Tibial nerve (tissue), 3 donors: ENCODE results near the genes NMUR2 and GEMIN5.

DNA sequence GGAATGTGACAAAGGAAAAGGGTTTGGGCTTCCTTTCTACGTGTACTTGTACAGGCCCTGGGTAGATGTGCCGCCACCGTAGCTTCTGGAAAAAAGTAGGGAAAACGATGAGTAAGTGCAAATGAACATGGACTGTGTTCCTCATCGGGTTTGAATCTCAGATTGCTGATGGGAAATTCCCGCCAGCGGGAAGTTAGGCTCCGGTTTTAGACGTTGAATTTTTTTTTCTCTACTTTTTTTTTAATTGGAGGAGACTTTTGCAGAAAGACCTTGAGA lies 1.1 kb downstream of the G3BP1 start:
- PRO-cap: no peak
- RAMPAGE, long total RNA, 3 experiments: no peak in any of the 3 experiments

DNA sequence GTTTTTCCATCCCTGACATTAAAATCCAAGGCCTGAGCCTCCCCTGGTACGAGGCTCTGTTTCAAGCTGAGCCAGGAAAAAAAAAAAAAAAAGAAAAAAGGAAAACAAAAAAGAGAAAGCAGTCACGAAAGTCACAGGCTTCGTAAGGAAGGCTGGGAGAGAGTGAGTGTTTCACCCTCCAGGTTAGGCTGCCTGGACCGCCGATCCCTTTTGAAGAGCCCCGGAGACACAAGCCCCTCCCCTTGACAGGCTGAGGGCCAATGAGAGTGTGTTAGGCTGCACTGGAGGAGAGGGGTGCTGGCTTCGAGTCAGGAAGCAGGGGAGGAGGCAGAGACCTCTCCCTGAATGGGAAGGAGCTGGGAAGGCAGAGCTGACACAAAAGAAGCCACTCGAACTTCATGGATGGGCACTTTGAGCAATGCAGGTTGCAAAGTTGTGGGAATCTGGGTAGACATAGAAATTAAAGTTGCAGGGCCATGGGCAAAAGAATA lies at the start of gene NMUR2:
TSS of gene NMUR2 (minus strand) at position 185 of the 491 bp plus-strand sequence.
- PRO-cap: no peak
- RAMPAGE, long total RNA, 3 experiments: no peak in any of the 3 experiments

GRCh38 chr5:153325074-153325526 lies 165.4 kb upstream of the GRIA1 start:
- PRO-cap: no peak
- RAMPAGE, long total RNA, 3 experiments: no peak in any of the 3 experiments

GRCh38 chr5:153969894-153970250 lies 68.8 kb downstream of the FAM114A2 start:
- PRO-cap: no peak
- RAMPAGE, long total RNA, 3 experiments: no peak in any of the 3 experiments

GRCh38 chr5:154178609-154179071 lies 11.9 kb upstream of the GALNT10 start:
- PRO-cap: no peak
- RAMPAGE, long total RNA, 3 experiments: no peak in any of the 3 experiments

DNA sequence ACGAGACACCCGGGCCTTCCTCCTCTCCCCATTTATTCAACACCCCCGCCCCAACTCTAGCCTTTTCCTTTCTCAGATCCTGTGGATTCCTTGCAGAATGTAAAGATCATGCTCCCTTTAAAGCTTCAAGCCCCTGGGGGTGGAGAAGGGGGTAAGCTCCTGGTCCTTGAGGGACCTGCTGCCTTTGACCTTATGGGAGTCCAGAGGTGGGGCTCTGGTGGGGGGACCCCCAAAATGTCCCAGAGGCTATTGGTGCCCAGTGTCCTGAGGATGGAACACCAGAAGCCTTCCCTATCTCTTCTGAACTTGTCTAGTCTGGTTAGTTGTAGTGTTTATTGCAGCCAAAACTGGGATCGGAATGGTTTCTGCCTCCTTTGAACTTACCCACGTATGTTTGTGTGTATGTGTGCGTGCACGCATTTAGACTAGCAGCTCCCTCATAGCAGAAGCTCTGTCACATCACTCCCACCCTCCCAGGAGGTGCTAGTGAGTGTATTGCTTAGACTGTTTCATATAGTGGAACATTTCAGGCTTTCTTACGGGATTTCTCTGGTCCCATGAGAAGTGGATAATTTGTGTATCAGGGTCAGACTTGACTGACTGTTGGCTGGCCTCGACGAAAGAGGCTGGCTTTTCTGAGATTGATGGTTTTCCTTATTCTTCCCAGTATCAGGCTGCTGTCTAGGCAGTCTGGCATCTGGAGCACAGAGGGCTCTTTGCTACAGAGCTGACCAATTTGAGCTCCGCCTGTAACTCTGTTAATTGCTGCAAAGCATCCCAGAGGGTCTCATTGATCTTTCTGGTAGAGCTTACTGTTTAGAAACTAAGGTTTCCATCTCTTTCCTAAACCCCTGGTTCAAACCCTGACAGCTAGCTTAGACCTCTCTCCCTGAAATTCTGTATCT lies 1.2 kb downstream of the GALNT10 start:
- PRO-cap: no peak
- RAMPAGE, long total RNA, 3 experiments: no peak in any of the 3 experiments

- PRO-cap: no peak
- RAMPAGE, long total RNA, 3 experiments: no peak in any of the 3 experiments
Measured at GRCh38 chr5:154196801-154197972, 6.7 kb downstream of the GALNT10 start.

DNA sequence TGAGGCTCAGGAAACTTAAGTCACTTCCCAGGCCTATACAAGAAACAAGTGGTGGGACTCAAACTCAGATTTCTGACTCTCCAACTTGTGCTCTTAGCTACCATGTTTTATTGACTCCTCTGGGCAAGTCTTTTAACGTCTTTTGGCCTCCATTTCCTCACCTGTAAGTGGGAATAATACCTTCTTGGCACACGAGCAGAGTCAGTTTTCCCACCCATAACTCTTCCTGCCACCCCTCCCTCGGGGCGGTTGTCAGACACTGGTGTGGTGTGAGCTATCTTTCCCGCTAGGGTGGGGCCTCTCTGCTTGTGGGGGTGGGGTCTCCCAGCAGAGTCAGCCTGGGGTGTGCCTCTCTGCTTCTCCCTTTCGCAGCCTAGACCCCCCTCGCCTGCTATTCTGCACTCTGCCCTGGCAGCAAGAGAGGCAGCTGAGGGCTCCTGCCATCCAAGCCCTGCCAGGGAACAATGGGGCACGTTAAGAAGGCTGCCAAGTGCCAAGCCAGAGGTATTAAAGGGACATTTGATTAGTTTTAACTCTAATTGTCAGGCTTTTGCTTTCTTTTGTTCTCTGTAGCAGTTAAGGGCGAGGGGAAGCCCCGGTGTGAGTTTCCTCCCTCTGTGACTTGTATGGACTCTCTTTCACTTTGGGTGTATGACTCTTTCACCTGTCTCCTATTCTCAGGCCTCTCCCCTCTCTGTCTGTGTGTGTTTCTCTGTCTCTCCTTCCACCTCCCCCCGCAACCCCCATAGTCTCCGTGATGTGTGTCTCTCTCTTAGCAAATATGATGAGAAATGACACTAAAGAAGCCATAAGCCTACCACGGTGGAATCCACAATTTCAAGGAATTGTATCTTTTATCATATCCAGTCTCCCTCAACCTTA lies 12.2 kb downstream of the GALNT10 start:
- PRO-cap: no peak
- RAMPAGE, long total RNA, 3 experiments: no peak in any of the 3 experiments

DNA sequence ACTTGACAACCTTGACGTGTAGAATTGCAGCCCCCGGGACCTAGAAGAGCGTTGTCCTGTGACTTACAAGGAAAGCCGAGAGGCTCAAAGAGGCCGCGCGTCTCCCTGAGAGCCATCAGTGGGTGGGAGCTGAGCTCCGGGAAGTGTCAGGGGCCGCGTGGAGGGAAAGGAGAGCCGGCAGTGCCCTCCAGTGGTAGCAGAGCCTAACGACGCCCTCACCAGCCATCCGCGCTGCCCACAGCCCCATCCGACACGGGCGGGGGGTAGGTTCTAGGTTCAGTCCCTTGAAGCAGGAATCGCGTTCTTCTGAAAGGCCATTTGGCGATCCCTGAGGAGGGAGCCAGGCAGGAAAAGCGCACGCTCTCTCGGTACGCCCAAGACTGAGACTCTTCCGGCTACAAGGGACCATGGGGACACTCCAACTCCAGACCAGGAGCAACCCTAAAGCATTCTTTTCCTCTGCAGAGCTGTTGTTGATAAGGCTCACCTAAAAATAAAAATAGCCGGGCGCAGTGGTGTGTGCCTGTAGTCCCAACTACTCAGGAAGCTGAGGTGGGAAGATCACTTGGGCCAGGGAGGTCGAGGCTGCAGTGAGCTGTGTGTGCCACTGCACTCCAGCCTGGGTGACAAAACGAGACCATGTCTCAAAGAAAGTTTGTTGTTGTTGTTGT lies 40.5 kb upstream of the SAP30L start:
- PRO-cap: no peak
- RAMPAGE, long total RNA, 3 experiments: no peak in any of the 3 experiments

- PRO-cap: no peak
- RAMPAGE, long total RNA, 3 experiments: no peak in any of the 3 experiments
Measured at GRCh38 chr5:154479843-154480300, 1.8 kb upstream of the HAND1 start.

DNA sequence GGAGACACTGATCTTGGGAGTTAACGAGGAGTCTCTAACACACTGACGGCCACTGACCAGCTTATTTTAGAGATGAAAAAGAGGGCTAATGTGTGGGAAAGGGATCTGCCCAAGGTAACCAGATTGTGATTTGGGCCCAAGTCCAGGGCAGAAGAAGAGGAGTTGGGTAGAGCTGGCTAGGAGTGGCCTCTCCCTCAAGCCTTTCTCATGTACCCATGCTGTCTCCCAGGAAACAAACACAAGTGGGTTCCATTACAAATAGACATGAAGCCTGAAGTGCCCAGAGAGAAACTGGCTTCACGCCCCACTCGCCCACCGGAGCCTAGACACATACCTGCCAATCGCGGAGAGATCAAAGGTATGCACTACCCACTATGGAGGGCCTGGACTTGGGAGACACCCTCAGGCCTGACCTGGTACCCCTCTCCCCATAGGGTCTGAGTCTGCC lies 38.2 kb downstream of the LARP1 start:
- PRO-cap: no peak
- RAMPAGE, long total RNA, 3 experiments: no peak in any of the 3 experiments

DNA sequence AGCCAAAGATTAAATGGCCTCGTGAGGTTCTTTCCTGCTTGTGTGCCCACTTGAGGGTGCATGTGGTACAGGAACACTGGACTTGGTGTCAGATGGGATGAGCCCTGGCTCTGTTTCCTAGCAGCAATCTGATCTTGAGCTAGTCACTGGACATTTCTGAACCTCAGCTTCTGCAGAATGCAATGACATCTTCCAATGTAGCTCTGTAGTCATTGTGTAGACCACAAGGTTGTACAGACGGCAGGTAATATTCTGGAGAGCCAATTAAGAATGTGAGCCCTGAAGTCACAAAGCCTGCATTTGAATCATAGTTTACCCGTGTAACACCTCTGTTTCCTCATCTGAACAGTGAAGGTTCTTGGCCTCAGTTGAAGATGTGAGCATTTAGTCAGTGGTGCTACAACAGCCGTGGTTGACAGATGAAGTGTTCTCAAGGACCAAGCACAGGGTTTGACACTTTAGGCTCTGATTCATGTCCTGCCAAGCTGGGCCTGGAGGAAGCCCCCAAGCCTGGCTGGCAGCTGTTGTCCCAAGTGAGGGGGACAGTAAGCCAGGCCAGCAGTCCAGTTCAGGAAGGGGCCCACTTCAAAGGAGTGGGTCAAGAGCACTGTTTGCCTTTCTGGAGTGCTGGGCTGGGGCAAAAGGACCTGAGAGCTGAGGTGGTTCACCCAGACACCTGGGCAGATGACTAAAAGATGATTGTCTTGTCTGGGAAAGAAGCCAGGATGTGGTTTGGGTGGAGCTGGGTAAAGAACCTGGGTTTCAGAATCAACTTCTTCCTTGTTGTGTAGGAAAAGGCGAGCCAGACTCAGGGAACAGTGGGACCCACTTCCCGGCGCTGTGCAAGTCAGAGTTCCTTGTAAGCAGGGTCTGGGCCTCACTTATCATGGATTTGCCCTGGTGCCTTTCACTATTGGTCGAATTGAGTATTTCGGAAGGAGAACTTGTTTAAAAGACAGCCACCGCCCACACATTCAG lies 20.7 kb downstream of the FAXDC2 start:
- PRO-cap: no peak
- RAMPAGE, long total RNA, 3 experiments: no peak in any of the 3 experiments

- PRO-cap: no peak
- RAMPAGE, long total RNA, 3 experiments: no peak in any of the 3 experiments
Measured at GRCh38 chr5:154834823-154835607, 15.4 kb downstream of the FAXDC2 start.

- PRO-cap: no peak
- RAMPAGE, long total RNA, 3 experiments: no peak in any of the 3 experiments
Measured at GRCh38 chr5:154859945-154860654, 1.7 kb downstream of the CNOT8 start.

DNA sequence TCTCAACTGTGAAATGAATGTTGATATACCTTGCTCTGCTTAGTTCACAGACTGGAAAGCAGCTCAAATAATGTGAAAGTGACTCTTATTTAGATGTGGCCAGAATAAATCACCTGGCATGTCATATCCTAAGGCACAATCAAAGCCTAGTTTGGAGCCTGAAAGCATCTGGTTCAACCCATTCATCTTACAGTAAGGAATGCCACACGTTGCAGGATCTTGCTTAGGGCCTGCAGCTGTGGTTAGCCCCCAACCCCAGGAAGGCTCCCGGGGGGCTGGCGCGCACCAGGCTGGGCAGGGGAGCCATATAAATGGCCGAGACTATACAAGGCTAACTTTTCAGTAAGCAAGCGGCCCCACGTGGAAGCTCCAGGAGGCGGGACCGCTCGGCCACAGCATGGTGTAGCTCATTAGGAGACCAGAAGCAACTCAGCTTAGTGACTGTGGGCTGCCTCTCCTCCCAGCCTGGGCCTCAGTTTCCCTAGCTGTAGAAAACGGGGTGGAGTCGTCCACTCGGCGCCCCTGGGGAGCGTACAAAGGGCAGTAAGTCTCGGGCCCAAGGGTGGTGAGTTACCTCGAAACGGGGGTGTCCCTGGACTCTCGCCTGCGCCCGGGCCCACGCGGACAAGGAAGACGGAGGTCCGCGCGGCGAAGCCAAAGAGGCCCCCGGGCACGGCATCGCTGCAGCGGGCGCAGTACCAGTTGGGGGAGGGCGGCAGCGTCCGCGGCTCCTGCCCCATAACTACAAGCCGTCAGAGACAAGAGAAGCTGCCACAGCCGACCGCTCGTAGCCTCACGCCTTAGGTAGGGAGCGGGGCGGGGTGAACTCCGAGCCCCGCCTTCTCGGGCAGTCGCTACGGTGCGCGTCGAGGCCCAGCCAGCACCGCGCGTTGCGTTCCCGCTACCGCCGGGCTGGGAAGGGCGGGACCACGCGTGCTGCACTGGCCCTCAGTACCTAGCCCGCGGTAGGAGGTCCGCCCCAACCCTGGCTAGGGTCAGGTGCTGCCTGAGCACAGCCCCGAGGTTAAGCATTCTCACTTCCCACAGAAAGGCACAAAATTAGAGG lies at the start of gene GEMIN5:
TSS of gene GEMIN5 (minus strand) at position 818 of the 1,066 bp plus-strand sequence.
- PRO-cap: bidirectional peak, plus-strand start at position 904 of the sequence, minus-strand start at position 802 of the sequence
- RAMPAGE, long total RNA, 3 experiments: start-site peak on the minus strand in 1 of 3 experiments, centred at position 802 of the sequence, 244 reads per replicate

GRCh38 chr5:156176138-156176462 lies 150.9 kb upstream of the SGCD start:
- PRO-cap: no peak
- RAMPAGE, long total RNA, 3 experiments: no peak in any of the 3 experiments

- PRO-cap: no peak
- RAMPAGE, long total RNA, 3 experiments: no peak in any of the 3 experiments
Measured at GRCh38 chr5:156954216-156954740, 8.7 kb downstream of the TIMD4 start.

GRCh38 chr5:157233638-157233972 lies 32.3 kb upstream of the CYFIP2 start:
- PRO-cap: no peak
- RAMPAGE, long total RNA, 3 experiments: no peak in any of the 3 experiments

- PRO-cap: no peak
- RAMPAGE, long total RNA, 3 experiments: no peak in any of the 3 experiments
Measured at GRCh38 chr5:157300614-157301010, 34.7 kb downstream of the CYFIP2 start.

GRCh38 chr5:157303736-157304131 lies 37.8 kb downstream of the CYFIP2 start:
- PRO-cap: no peak
- RAMPAGE, long total RNA, 3 experiments: no peak in any of the 3 experiments